SJSA1 (cell line): ENCODE measurements around a stretch of chr15.

DNA sequence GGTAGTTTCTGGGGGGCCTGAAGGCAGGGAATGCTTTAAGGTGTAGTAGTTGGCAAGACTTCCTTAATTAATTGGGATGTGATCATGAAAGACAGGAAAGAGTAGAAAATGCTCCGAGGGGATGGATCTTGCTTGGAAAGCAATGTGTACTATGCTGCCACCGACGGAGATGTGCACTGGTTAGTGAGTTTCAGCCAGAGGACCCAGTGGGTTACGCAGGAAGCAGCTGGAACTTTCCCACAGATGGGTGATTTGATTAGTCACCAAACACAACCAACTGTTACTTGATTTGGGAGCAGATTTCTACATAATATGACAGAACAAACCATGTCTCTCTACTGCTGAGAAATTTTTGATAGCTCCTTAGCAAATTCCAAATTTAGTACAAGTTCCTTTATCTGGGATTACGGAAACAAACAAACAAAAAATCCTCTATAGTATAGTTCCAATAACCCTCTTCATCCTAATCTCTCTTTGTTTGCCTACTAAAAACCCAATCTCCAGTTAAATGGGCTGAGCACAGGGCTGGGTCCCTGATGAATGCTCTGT is 245.4 kb upstream of the MCTP2 start:
- RAMPAGE, long total RNA = no peak

GRCh38 chr15:94070208-94071171 is 160.9 kb upstream of the MCTP2 start:
- RAMPAGE, long total RNA = no peak

DNA sequence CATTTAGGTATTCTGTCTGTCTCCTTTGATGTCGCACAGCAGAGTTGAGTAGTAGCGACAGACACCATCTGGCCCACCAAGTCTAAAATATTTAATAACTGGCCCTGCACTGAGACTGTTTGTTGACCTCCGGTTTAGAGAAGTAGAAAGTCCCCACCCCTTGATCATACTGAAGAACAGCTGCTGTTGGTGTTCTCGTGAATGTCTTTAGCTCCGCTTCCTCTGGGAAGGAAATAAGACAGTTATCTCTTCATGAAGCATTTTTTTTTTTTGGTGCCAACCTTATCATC is 66.3 kb downstream of the MCTP2 start:
- RAMPAGE, long total RNA = no peak

DNA sequence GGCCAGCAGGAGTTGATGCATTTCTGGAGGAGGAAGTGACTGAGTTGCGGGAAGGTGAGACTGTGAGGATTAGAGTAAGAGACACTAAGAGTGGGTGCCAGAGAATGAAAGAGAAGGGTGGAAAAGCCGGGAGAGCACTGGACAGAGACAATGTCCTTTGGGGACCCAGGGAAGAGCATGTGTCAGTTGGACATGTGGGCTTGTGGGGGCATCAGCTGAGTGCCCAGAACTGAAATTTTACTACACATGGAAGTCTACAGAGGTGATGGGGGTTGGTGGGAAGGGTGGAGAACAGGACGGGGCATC is 83.4 kb downstream of the MCTP2 start:
- RAMPAGE, long total RNA = no peak

DNA sequence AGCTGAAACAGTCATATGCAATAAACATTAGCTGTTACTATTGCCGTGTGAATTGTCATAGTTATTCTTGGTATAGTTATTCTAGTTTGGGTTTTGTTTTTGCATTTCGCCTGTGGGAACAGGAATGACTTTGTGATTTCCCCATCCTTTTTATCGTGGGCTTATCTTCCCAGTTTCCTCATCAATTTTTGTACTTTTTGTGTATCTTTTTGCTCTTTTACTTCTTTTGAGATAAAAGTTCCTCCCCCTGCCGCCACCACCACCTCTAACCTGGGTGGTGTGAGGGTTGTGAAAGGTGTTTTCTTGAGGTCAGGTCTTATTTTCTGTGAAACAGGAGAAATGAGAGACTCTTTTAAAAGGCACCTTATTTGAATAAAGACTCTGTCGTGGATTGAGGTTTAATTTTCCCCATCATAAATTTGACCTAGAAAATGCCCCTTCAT is 94.0 kb downstream of the MCTP2 start:
- RAMPAGE, long total RNA = no peak

DNA sequence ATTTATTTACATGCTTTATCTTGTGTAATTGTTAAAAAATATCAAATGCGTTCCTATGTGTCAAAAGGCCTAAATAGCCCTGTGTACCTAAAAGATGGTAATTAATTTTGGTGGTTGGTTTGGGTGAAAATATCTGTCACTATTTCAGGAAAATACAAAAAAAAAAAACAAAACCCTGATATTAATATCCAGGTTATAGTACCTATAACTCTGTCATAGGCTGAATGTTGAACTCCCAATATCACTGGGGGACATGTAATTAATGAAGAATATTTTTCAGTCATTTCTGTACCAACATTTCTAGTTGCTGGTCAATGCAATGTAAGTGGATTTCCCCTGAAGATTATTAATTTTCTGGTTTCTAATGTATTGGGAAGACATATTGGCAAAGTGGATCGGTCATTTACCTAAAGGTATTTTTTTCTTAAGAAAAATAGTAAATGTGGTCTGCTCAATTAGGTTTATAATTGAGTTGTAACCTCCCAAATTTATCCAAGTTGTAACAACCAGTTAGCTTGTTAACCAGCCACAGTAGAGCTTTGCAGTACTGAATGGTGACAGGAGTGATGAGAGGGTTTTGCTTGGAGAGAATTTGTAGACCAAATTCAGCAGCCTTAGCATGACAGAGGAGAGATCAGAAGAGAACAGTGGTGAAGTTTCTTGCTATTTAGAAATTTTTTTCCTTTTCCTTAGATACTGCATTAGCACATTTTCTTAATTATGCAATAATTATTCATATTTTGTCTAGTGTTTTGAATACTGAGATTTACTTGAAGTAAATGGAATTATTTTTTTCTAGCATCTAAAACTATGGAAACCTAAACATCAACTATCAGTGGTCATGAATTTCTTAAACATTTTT is 112.8 kb downstream of the MCTP2 start:
- RAMPAGE, long total RNA = no peak

GRCh38 chr15:95262902-95263360 is 1031.6 kb downstream of the MCTP2 start:
- RAMPAGE, long total RNA = no peak

DNA sequence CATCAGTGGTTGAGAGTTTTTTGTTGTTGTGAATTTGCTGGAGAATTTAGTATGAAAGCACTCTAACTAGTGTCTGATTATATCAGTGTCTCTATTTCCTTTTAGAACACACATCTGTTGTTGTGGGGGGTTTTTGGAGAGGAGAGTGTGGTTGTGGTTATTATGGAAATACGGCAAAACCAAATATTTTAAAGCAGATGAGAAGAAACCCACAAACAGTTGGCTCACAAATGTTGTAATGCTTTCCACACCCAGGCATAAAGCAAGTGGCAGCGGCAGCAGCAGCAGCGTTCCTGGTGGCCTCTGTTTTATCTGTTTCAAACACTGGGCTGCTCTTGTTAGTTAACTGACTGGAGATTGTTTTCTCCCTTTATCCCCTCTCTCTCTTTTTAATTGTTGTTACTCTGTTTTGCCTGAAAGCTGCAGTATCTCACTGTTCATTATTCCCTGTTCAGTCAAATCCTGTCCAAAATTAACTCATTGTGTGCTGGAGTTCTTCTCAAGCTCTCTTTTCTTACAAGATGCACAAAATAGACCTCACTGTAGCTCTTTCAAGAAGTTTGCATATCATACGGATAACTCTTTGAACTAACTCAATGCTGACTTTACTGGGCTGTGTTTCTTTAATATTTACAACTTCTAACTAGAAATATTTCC is 1045.5 kb upstream of the NR2F2 start:
- RAMPAGE, long total RNA = no peak

DNA sequence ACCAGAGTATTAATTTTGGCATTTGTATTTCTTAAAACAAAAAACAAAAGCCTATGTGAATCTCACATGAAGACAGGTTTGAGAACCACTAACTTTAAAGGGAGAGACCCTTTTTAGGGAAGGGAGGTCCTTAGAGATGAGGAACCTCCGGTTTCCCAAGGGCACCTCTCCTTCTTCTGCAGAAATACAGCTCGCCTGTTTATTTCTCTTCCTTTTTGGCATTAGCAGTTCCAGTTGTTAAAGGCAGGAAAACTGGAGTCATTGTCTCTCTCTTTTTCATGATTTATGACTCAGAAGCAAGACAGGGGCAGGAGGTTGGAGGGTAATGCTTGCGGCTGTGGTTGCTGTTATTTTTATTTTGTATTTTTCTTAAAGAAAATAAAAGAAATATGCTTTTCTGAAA is 1004.9 kb upstream of the NR2F2 start:
- RAMPAGE, long total RNA = no peak

- RAMPAGE, long total RNA = no peak
Measured at GRCh38 chr15:95439957-95440516, 890.5 kb upstream of the NR2F2 start.

DNA sequence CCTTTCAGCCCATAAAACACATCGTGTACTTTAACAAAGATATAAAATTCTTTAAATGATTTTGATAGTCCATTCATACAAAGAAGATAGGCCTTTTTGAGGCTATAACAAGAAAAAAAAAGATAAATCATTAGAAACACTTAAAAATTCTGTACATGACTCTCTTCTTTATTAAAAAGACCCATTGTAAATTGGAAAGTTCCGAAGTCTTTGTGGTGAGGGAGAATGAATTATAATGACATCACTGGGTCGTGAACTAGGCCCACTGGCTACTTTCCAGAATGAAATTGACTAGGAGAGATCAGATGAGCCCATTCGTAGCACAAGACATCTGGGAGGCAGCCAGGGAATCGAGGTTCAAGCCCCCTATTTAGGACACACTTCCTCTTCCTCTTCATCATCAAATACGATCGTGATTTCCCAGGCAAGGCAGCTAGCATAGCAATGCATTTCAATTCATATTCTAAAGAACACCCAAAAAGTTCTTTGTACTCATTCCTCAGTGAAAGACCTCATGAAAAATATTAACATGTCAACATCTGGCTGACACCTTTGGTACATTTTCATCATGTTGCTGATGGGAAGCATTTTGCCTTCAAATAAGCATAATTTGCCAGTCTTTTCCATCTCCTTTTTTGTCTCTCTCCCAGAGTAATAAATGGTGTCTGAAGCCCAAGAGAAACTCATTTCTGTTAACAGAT is 889.7 kb upstream of the NR2F2 start:
- RAMPAGE, long total RNA = no peak

DNA sequence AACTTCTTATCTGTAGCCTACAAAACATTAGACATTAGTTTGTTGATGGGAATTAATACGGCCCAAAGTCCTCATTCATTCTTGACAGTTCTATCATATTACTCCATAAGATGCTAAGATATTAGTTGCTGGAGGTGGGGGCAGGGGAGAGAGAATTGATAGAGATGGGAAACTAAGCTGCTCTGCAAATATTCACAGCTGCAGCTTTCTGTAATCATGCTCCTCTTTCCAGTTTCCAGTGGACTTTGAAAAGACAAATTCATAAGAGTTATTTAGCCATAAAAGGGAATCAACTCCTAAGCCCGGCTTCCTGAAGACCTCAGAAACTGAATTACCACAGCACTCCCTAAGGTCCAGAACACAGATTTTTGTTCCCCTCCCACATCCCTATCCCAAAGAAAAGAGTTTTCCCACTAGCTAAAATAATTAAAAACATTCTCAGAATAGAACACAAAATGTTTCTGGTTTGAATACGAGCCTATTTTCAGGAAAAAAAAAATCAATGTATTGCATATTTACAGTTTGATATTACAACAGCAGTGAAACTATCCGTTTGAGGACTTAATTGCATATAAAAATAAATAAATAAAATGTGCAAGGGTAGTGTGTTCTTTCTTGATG is 871.8 kb upstream of the NR2F2 start:
- RAMPAGE, long total RNA = no peak

- RAMPAGE, long total RNA = no peak
Measured at GRCh38 chr15:96042818-96043371, 287.6 kb upstream of the NR2F2 start.

GRCh38 chr15:96181389-96182300 is 148.9 kb upstream of the NR2F2 start:
- RAMPAGE, long total RNA = no peak

- RAMPAGE, long total RNA = no peak
Measured at GRCh38 chr15:96213803-96214328, 116.6 kb upstream of the NR2F2 start.

GRCh38 chr15:96244675-96245248 is 85.7 kb upstream of the NR2F2 start:
- RAMPAGE, long total RNA = no peak

GRCh38 chr15:96264055-96265393 is 66.0 kb upstream of the NR2F2 start:
- RAMPAGE, long total RNA = no peak

- RAMPAGE, long total RNA = no peak
Measured at GRCh38 chr15:96335847-96336630, 5.5 kb downstream of the NR2F2 start.

- RAMPAGE, long total RNA = no peak
Measured at GRCh38 chr15:96340349-96341162, 10.1 kb downstream of the NR2F2 start.

GRCh38 chr15:96354985-96355517 is 24.6 kb downstream of the NR2F2 start:
- RAMPAGE, long total RNA = no peak